ENCODE measurements around a stretch of chr15.

GRCh38 chr15:65059777-65060336 is 7.9 kb downstream of the RASL12 start:
- PRO-cap, result unidirectional peak, minus-strand start at chr15:65059964
- RAMPAGE, long total RNA, 4 experiments, result no peak in any of the 4 experiments

GRCh38 chr15:65068705-65069250 is 987 bp upstream of the RASL12 start:
- PRO-cap, result no peak
- RAMPAGE, long total RNA, 4 experiments, result no peak in any of the 4 experiments

DNA sequence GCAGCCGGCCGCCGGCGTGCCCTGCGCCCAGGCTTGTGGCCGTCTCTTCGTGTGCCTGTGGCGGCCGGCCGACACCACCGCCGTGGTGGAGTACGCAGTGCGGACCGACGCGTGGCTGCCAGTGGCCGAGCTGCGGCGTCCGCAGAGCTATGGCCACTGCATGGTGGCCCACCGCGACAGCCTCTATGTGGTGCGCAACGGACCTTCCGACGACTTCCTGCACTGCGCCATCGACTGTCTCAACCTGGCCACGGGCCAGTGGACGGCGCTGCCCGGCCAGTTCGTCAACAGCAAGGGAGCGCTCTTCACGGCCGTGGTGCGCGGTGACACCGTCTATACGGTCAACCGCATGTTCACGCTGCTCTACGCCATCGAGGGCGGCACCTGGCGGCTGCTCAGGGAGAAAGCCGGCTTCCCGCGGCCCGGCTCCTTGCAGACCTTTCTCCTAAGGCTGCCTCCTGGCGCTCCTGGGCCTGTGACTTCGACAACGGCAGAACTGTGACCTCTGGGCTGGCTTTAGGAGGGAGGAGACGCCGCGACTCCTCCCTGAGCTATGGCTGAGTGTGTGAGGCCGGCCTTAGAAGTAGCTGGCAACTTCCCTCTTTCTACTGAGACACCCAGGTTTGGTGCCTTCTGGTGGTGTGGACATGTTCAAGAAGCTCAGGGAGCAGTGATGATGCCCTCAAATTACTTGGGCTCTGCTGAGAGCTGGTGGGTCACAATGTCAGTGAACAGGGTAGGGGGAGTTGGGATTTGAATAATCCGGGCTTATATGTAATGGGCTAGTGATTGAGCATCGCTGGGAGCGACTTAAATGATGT is 1.4 kb downstream of the KBTBD13 start:
- PRO-cap, result no peak
- RAMPAGE, long total RNA, 4 experiments, result no peak in any of the 4 experiments

GRCh38 chr15:65270665-65271276 is 15.9 kb downstream of the PARP16 start:
- PRO-cap, result no peak
- RAMPAGE, long total RNA, 4 experiments, result no peak in any of the 4 experiments

DNA sequence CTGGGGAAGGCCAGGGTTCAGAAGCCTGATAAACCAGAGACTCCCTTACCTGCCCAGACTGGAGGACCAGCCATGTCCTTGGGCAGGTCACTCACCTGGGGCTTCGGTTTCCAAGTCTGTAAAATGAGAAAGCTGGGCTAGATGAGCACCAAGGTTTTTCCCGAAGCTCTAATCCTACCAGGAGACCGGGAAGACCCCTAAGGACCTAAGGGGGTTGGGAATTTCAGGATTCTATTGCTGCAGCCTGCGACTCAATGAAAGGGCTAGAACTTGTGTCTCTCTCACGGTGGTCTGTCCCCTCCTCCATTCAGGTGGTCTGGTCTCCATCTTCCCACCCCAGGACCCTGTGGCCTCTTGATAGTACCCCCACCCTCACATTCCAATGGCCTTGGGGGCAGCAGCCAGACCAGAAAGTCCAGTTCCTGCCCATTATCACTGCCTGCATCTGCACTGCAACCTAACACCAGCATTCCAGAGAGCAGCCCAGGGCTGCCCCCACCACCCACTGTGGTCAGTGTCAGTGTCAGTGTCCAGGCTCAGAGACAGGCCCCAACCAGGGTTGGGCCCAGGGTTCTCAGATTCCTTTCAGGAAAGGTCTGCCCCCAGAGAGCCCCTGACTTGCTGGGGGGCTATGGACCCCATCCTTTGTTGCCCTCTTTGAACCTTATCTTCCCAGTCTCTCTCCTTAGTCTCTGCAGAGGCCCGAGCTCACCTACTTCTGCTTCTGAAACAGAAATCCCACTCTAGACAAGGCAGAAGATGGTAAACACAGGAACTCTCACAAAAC is 12.6 kb downstream of the IGDCC3 start:
- PRO-cap, result no peak
- RAMPAGE, long total RNA, 4 experiments, result no peak in any of the 4 experiments

GRCh38 chr15:65550673-65551007 is 20.4 kb downstream of the HACD3 start:
- PRO-cap, result no peak
- RAMPAGE, long total RNA, 4 experiments, result no peak in any of the 4 experiments

DNA sequence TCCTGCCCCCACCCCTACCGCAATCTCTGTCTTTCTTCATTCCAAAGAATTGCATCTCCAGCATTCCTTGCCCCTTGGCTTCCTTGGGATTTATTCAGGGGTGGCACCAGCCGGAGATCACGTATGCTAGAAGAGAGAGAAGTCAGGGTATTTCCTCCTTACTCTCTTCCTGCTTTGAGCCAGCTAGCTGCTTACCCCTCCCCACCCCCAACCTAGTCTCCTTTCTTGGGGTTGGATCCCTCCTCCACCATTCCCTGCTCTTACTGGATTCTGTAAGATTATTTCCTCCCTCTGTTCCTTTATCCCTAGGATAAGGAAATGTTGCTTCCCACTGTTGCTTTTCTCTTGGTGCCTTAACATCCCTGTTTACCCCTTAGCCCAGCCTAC is 35.0 kb upstream of the DENND4A start:
- PRO-cap, result no peak
- RAMPAGE, long total RNA, 4 experiments, result no peak in any of the 4 experiments

DNA sequence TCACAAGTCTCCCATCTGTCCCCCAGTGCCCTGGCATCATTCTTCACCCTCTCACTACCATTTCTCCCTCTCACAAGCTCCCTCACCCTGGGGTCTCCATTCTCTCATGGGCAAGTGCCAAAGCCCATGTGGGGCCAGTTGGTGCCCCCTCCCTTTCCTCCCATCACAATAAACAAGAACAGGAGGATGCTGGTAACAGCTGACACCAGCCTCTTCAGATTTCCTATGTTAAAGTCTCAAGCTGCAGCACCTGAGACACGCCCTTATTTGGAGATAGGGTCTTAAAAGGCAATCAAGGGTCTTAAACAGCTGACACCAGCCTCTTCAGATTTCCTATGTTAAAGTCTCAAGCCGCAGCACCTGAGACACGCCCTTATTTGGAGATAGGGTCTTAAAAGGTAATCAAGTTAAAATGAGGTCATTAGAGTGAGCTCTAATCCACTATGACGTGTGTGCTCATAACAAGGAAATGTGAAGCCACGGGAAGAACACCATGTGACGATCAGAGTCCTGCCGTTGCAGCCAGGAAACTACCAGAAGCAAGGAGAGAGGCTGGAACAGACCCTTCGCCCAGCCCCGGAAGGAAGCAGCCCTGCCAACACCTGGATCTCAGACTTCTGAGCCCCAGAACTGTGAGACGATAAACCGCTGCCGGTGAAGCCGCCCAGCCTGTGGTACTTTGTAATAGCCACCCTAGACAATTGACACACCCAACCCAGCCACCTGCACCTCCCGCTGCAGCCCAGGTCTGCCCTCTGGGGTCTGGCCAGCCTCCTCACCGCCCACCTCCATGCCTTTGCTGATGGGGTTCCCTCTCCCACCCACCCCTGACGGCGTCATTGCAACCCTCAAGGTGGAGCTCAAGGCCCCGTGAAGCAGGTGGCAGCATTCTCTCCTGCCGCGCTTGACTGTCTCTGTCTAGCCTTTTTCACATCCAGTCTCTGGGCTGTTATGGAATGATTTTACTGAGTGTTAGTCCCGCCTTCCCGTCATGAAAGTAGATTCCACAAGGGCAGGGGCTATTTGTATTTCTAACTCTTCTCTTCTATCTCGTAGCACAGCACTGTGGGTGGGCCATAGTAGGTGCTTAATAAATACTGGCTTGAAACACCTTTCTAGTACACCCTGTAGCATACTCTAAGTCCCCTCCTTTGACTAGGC is 137.9 kb downstream of the MEGF11 start:
- PRO-cap, result no peak
- RAMPAGE, long total RNA, 4 experiments, result no peak in any of the 4 experiments

DNA sequence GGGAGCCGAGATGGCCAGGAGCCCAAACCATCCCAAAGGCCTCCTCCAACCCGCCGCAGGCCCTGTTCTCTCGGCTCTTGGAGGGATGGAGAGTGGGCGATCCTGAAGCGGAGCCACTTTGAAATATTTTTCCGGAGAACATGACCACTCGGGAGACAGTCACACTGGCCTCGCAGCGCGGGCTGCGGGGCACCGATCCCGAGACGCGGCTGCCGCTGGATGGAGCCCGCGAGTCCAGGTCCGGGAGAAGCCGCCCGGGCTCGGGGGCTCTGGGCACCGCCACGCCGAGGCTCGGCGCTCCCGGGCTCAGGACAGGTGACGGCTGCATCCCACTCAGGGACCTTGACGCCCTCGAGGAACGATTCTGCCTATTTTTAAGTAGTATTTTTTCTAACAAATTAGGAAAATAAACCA is 1.2 kb downstream of the MEGF11 start:
- PRO-cap, result no peak
- RAMPAGE, long total RNA, 4 experiments, result no peak in any of the 4 experiments

GRCh38 chr15:66408606-66409212 is 22.0 kb downstream of the MAP2K1 start:
- PRO-cap, result bidirectional peak, plus-strand start at chr15:66408930, minus-strand start at chr15:66408703
- RAMPAGE, long total RNA, 4 experiments, result no peak in any of the 4 experiments

DNA sequence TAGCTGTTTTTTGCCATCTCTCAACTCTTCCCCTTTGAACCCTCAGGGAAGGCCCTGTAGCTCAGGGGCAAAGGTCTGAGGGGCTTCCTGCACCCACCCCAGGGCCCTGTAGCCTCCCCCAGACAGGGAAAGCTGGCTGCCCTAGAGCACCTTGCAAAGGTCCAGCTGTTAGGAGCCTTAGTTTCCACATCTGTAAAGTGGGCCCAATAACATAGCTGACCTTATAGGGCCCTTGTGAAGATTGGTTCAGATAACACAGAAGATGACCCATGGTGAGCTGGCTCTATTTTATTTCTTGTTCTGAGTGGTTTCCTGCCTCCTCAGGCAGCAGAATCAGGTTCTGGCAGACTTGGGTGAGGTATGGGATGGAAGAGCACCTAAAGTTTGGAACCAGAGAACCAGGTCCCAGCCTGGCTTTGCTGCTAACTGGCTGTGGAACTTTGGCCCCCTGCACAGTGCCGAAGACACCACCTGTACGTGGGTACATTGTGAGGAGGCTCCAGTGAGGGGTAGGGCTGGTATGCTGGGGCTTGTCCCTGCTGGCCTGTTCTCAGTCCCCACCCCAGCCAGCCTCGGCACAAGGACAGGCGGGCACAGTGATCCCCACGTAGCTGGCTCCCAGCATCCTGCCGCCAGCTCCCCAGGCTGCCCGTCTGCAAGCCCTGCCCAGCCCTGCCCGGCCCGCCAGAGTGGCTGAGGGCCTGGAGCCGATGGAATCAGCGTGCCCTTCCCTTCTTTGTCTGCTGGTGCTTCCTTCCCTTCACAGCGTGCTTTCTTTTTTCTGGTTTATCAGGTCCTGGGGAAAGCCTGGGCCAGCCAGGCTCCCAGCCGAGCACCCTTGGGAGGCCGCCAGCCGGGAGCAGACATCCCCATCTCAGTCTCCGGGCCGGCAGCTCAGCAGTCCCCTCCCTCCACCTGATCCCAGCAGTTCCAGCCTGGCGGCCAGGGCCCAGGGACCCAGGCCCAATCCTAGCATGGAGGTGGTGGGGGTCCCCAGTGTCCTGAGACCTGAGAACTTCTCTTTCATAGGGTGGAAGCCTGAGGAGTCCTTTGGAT is 54.9 kb upstream of the SMAD6 start:
- PRO-cap, result unidirectional peak, minus-strand start at position 613 of the sequence; bidirectional peak, plus-strand start at position 687 of the sequence, minus-strand start at position 613 of the sequence; unidirectional peak, minus-strand start at position 742 of the sequence
- RAMPAGE, long total RNA, 4 experiments, result no peak in any of the 4 experiments

DNA sequence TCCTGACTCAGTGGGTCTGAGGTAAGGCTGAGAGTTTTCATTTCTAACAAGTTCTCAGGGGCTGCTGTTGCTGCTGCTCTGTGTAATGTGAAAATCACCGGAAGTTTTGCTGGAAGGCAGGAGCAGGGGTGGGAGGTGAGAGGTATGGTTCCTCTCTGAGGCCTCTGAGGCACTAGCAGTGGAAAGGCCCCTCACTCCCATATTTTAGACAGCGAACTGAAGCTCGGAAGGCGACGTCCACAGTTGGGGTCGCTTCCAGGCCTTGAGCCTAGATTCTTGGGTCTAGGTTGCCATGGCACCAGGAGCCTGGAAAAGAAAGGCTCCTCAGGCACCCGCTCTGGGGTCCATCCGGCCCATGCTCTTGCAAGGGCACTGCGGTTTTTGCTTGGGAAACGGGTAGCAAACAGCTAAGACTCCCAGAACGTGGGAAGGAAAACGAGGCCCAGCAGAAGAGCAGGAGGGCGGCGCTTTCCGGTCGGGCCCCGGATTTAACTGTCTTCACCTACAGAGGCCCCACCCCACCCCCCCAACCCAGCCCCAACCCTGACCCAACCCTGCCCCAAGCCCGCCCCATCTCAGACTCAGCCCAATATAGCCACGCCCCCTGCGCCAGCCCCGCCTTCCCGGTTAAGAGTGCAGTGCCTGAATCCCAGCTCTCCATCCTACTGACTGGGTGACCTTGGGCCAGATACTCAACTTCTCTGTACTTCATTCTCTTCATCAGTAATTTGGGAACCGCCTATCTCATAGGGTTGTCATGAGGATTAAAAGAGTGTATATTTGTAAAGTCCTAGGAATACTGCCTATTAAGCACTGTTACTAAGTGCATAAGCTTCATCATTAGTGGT is 28.6 kb upstream of the SMAD6 start:
- PRO-cap, result no peak
- RAMPAGE, long total RNA, 4 experiments, result no peak in any of the 4 experiments

DNA sequence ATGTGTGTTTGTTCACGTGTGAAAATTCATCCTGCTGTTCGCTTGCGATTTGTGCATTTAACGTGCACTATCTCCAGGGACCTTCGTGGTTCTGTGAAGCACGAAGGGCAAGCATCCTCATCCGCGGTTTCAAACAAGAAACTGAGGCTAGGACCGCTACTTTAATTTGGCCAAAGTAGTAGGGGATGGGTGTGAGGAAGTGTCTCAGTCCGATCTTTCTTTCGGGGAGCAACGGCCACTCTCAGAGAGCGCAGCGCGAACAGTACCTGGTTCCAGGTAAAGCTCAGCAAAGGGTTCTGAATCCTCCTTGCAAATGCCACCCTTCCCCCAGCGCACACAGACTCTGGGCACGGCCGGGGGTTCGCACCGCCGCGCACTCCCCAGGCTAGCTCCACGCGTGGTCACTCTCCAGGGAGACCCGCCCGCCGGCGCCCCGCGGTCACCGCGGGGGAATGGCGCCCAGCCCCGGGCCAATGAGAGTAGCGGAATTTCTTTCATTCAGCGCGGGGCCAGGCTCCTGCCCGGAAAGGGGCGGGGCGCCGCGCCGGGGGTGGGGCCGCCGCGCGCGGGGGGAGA is 1.4 kb upstream of the SMAD6 start:
- PRO-cap, result bidirectional peak, plus-strand start outside the sequence, minus-strand start at position 454 of the sequence
- RAMPAGE, long total RNA, 4 experiments, result no peak in any of the 4 experiments

GRCh38 chr15:66701128-66701814 is 765 bp upstream of the SMAD6 start:
- PRO-cap, result bidirectional peak, plus-strand start at chr15:66701231, minus-strand start at chr15:66701005
- RAMPAGE, long total RNA, 4 experiments, result no peak in any of the 4 experiments

- PRO-cap, result no peak
- RAMPAGE, long total RNA, 4 experiments, result no peak in any of the 4 experiments
These were observed 870 bp downstream of the SMAD6 start for GRCh38 chr15:66702932-66703280.

DNA sequence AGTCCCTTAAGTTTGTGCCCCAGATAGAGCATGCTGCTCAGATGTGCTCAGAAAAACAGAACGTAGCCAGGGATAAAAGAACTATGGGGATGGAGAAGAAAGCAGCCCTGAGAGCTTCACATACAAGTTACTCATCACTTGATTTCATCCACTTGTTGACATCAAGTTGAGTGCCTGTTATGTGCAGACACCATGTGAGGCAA is 72.5 kb upstream of the SMAD3 start:
- PRO-cap, result no peak
- RAMPAGE, long total RNA, 4 experiments, result no peak in any of the 4 experiments

GRCh38 chr15:67039798-67040035 is 25.7 kb upstream of the SMAD3 start:
- PRO-cap, result unidirectional peak, plus-strand start at chr15:67039886; unidirectional peak, plus-strand start at chr15:67039925; unidirectional peak, plus-strand start at chr15:67039946
- RAMPAGE, long total RNA, 4 experiments, result no peak in any of the 4 experiments

GRCh38 chr15:67041814-67042319 is 23.5 kb upstream of the SMAD3 start:
- PRO-cap, result unidirectional peak, plus-strand start at chr15:67042144
- RAMPAGE, long total RNA, 4 experiments, result no peak in any of the 4 experiments

DNA sequence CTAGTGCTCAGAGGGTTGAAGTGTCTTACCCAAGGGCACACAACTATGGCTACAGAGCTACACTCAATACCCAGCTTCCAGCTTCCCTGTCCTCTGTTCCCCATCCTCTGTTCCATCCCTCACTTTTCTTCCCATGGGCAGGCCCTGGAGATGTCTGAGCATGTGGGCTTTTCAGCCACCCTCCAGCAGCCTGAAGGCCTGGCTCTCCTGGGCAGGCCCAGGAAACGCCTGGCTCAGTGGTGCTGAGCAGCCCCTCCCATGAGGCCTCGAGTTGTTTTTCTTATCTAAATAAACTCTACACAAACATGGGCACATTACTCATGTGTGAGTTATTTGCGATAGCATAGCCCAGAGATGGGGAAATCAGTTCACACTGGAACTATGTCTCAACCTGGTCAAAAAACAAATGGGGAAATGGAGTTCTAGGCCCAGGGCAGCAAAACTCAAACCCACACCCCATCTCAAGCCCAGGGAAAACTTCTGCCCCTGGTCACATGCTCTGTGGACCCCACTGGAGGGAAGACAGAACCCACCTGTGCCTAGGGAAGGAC is 16.7 kb upstream of the SMAD3 start:
- PRO-cap, result no peak
- RAMPAGE, long total RNA, 4 experiments, result no peak in any of the 4 experiments

DNA sequence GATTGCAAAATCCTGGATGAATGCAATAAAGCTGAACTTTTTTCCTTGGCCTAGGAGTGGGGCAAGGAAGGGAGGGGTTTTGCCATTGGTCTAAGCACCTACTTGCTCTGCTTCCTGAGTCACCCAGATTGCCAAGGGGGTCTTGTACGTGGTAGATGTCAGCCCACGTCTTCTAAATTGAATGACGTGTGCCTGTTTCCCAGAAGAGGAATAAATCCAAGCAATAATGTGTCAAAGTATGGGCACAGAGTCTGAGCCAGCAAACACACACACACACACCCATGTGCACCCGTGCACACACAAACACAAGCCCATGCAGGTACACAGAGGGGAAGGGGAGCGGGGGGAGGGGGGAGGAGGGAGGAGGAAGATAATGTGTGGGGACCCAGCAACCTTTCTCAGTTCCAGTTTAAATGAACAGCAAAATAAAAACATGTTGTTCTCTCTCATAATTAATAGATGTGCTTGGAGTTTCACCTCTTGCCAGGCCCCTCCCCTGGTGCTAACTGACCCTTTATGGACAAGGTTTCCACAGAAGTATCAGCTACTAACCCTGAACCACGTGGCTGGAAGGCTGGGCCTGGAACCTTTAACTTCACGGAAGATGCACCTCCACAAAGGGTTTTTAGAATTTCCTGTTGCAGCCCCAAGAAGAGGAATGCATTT is 15.1 kb upstream of the SMAD3 start:
- PRO-cap, result bidirectional peak, plus-strand start at position 245 of the sequence, minus-strand start at position 104 of the sequence
- RAMPAGE, long total RNA, 4 experiments, result no peak in any of the 4 experiments

Measured in esophagus squamous epithelium (tissue), 4 donors.